SK-N-SH (cell line): ENCODE measurements around a stretch of chr7.

GRCh38 chr7:23500703-23501108 lies 30.4 kb upstream of the IGF2BP3 start:
- RRBS, result no CpG with 5 or more reads among the region's 3 CpGs
CAGE:
- cytosol, long polyA plus RNA, result no peak
- long polyA plus RNA, result no peak
- nucleus, long polyA plus RNA, result no peak

DNA sequence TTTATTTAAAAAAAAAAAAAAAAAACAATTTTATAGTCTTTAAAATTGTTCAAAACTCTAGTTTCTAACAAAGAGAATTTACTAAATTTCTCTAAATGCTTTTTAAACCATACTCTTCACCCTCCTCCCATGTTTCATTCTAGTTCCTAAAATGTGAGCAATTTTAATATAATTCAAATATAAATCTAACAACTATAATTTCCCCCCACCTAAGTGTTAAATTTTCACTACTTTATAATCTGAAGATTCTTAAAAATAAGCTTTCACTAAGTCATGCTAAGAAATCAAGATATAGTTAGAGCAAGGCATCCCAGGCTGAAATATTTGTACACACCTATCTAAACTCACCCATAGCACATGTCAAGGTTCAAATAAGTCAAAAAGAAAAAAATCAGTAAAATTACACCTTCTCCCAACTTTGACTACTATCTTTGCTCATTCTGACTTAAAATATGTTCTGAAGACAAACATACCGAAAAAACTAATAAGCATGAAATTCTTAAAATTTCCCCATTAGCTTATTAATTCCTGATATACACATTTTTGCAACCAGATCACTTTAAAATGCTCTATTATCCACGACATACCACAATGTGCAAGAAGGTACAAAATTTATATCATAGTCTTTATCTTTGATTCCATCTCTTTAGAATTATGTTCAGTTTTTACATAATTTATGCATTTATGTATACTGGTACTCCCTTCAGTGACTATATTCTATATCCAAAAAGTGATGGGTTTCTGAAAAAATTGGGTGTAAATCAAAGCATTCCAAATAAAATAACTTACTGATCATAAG lies 9.0 kb downstream of the TRA2A start:
- RRBS, result no CpG with 5 or more reads among the region's 2 CpGs
CAGE:
- cytosol, long polyA plus RNA, result no peak
- long polyA plus RNA, result no peak
- nucleus, long polyA plus RNA, result start-site peak on the minus strand centred at position 163 of the sequence, 100 bp wide, 458 and 141 reads in 2 replicates; start-site peak on the minus strand centred at position 520 of the sequence, 371 bp wide, 290 and 611 reads in 2 replicates

DNA sequence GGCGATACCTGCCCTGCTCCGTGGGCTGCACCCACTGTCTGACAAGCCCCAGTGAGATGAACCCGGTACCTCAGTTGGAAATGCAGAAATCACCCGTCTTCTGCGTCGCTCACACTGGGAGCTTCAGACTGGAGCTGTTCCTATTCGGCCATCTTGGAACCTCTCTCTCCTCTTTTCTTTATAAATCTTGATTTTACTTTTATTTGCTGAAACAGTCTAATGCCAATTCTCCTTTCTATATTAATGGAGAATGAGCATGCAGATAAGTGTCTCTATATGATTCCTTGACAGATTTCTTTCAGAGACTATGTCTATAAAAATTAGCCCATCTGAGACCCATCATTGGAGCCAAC lies 13.0 kb downstream of the STK31 start:
- RRBS, result no CpG with 5 or more reads among the region's 7 CpGs
CAGE:
- cytosol, long polyA plus RNA, result no peak
- long polyA plus RNA, result no peak
- nucleus, long polyA plus RNA, result no peak

DNA sequence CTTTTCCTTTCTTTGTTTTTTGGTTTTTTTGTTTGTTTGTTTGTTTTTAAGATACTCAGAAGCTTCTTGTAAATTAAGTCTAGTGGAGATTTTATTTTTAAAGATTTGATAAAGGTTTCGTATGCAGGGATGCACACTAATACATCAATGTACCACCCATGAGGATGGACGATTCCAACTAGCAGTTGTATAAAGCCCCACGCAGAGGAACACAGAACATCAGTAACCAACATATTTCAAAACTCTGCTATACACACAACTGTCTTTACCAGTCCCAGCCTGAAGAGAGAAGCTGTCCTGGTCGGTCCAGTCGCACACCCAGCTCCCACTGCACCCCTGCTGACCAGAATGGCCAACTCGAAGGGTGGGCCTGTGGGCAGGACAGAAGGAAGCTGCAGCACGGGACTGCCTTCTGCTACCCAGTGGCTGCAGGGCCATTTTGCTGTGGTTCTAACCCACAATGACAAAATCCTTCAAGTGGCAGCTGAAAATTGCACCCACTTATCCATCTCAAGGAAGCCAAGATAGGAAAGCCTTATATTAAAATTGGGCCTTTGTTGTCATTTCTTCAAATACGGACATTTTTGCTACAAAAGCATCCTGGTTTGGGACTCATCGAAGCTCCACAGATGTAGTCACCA lies 48.3 kb downstream of the GSDME start:
- RRBS, result no CpG with 5 or more reads among the region's 9 CpGs
CAGE:
- cytosol, long polyA plus RNA, result no peak
- long polyA plus RNA, result no peak
- nucleus, long polyA plus RNA, result no peak

DNA sequence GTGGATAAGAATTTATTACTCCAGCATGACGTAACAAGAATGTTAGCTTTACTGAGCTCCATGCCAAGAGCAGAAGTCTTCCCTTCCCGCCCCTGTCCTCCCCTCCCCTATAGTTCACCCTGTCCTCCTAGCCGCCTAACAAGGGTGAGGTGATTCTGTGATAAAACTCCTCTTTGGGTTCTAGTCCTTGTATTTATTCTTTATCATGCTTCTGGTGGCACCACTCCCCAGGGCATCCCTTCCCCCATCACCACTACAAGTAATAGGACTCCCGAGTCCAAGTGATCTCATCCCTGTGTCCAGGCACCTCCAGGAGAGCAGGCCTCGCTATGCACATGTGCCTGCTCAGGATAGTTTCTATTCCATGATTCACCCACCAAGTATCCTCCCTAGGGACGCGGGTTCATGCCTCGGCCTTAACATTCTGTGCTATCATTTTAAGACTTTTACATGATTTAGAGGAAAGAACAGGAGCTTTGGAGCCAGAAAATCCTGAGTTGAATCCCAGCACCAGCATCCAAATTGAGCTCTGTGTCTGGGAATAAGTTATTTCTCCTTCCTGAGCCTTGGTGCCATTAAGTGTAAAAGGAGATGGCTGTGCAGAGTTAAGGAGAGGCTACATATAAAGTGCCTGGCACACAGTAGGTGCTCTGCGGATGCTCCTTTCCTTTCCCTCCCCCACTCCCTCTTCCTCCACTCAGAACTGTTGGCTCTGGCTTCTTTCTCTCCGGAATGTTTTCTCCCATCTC lies 15.3 kb downstream of the GSDME start:
- RRBS, result no CpG with 5 or more reads among the region's 10 CpGs
CAGE:
- cytosol, long polyA plus RNA, result no peak
- long polyA plus RNA, result no peak
- nucleus, long polyA plus RNA, result no peak

DNA sequence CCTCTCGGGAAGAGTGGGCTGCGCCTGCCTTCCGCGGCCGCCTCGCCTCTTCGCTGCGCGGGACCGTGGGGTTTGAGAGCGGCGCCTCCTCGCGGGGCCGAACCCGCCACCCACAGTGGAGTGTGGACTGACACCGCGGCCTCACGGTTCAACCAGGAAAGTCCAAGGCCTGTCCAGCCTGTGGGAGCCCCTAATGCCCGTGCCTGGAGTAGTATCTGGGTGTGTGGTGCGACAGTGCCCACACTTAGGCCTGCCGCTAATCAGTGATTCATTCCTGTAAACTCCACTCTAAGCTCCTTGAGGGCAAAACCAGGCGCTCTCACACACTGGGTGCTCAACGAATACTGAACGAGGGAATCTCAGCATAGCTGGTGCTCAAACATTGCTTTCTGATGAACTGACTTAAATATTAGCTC lies 467 bp upstream of the GSDME start:
- RRBS, result no CpG with 5 or more reads among the region's 25 CpGs
CAGE:
- cytosol, long polyA plus RNA, result no peak
- long polyA plus RNA, result no peak
- nucleus, long polyA plus RNA, result no peak

DNA sequence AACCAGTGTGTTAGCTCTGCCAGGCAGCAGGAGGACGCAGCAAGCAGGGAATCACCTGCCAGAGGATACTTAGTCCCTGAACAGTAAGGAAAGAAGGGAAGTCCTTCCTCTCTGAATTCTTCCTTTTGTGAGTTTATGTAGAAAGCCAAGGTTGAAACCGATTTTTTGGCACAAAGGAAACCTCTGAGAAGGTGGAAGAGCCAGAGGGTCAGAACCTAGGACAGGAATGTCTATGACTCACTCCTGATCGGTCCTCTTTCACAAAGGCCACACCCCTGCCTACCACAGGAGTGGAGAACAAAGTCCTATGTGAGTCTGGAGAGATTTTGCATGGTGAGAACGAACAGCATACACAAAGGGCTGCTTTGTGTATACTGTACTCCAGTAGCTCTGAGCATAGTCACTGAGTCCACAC lies 68.8 kb upstream of the GSDME start:
- RRBS, result no CpG with 5 or more reads among the region's 4 CpGs
CAGE:
- cytosol, long polyA plus RNA, result no peak
- long polyA plus RNA, result no peak
- nucleus, long polyA plus RNA, result no peak

GRCh38 chr7:24885123-24885880 lies 94.7 kb downstream of the OSBPL3 start:
- RRBS, result no CpG with 5 or more reads among the region's 4 CpGs
CAGE:
- cytosol, long polyA plus RNA, result no peak
- long polyA plus RNA, result no peak
- nucleus, long polyA plus RNA, result no peak

- RRBS, result no CpG with 5 or more reads among the region's 6 CpGs
CAGE:
- cytosol, long polyA plus RNA, result no peak
- long polyA plus RNA, result no peak
- nucleus, long polyA plus RNA, result no peak
These were observed 69.1 kb downstream of the OSBPL3 start for GRCh38 chr7:24910791-24911444.

DNA sequence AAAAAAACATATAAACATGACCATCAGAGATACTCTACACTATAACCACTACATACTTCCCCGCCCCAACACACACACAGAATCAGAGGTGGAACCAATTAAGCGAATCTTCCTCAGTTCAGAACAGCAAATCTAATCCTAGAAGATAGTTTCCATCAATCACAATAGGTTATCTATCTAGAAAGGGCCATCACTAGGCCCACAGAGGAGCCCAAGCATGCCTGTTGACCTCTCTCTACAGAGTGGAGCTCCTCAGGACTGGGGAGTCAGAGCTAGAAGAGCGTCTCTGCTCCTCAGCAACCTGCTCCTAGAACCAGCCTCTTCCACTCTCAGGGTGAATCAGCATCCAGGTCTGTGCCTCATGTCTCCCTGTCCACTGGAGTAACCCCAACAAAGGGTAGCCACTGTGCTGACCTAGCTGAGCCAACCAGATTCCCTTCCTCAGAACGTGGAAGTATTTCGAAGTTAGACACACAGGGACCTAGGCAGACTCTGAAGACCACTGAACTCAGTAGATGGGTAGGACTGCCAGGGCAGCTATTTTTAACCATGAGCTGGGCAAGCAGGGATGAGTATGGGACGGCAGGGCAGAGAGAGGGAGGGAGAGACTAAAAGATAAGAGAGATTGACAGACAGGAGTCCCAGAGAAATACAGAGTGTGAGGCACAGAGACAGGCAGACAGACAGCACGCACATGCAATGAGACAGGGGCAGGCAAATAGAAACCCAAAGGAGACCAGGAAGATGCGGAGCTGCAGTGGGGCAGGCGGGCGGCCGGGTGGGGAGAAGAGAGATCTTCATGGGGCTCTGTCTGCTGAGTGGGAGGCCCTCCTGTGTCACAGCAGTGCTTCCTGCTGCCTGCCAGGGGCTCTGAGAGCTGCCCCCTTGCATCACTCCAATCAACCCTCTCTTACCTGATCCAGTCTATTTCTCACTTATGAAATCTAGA lies 56.7 kb downstream of the OSBPL3 start:
- RRBS, result no CpG with 5 or more reads among the region's 11 CpGs
CAGE:
- cytosol, long polyA plus RNA, result no peak
- long polyA plus RNA, result no peak
- nucleus, long polyA plus RNA, result no peak

DNA sequence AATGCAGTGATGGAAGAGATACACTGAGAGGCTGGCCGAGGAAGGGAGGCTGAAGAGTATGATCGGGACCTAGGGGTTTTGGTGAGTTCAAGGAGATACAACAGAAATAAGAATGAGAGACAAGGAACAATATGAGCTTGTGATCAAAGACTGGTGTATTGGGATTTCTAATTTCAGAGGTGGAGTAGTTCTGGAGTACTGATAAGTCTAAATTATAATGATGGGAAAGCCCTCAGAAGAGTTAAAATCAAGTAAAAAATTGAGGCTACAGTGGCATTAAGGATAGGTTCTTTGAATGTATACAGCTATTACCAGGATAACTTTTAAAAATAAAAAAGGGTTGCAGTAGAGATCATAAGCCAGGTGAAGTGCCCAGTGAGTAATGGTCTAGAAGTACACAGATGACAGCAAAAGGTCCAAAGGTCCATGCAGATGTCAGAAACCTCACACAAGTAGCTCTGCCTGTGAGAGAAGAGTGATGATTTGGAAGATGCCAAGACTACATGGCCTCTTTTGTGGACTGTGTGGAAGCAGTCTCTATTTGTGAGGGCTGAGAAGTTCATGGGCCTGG lies 8.0 kb downstream of the CYCS start:
- RRBS, result no CpG with 5 or more reads among the region's 2 CpGs
CAGE:
- cytosol, long polyA plus RNA, result no peak
- long polyA plus RNA, result no peak
- nucleus, long polyA plus RNA, result no peak

DNA sequence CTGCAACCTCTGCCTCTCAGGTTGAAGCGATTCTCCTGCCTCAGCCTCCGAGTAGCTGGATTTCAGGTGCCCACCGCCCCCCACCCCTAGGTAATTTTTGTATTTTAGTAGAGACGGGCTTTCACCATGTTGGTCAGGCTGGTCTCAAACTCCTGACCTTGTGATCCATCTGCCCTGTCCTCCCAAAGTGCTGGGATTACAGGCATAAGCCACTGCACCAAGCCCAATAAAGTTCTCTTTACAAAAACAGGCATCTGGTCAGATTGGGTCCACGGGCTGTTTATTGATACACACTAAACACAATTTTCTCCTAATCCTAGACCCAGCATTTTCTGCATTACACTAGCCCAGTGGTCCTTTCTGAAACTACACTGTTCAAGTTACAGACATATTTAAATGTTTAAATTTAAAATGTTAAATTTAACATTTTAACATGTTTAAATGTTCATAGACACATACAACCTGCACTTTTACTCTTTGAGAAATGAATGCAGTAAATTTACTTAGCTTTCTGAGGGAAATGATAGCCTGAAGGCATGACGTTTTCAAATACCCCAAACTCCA lies 6.6 kb downstream of the CYCS start:
- RRBS, result no CpG with 5 or more reads among the region's 6 CpGs
CAGE:
- cytosol, long polyA plus RNA, result no peak
- long polyA plus RNA, result no peak
- nucleus, long polyA plus RNA, result no peak

- RRBS, result no CpG with 5 or more reads among the region's 5 CpGs
CAGE:
- cytosol, long polyA plus RNA, result no peak
- long polyA plus RNA, result no peak
- nucleus, long polyA plus RNA, result no peak
These were observed 311.7 kb upstream of the NFE2L3 start for GRCh38 chr7:25840194-25840841.

GRCh38 chr7:25858568-25859176 lies 293.3 kb upstream of the NFE2L3 start:
- RRBS, result 37% methylated on average over 11 of the region's 42 CpGs
CAGE:
- cytosol, long polyA plus RNA, result no peak
- long polyA plus RNA, result no peak
- nucleus, long polyA plus RNA, result no peak

GRCh38 chr7:25947612-25948838 lies 204.0 kb upstream of the NFE2L3 start:
- RRBS, result no CpG with 5 or more reads among the region's 15 CpGs
CAGE:
- cytosol, long polyA plus RNA, result no peak
- long polyA plus RNA, result no peak
- nucleus, long polyA plus RNA, result no peak

DNA sequence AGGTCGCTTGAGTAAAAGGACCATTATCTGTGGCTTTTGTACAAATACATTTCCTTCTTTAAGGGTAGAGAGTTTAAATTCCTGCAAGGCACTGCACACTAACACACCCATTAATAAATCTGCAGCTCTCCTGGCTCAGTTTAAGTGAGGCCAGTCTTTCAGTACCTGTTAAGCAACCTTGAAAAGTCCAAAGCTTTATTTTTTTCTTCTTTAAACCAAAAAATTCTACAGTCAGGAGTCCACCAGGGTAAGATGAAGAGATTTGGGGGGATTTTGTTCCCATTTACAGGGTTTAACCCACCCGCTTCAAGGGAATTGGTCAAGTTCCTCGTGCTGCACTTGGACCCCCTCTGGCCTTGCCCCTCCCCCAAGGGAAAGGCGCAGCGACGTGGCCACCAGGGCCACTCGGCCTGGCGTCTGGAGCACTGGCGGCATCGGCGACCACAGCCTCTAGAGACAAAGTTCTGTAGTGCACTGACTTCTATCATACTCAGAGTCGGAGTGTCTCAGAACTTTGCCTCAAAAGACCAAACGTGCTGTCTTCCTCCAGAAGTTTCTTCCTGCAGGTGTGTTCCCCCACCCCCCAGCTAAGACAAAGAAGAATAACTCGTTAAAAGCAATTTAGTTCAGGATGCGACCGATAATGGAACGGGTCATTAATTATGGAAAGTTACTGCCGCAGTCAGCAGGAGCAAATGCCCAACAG lies 202.4 kb upstream of the NFE2L3 start:
- RRBS, result no CpG with 5 or more reads among the region's 18 CpGs
CAGE:
- cytosol, long polyA plus RNA, result no peak
- long polyA plus RNA, result no peak
- nucleus, long polyA plus RNA, result no peak

DNA sequence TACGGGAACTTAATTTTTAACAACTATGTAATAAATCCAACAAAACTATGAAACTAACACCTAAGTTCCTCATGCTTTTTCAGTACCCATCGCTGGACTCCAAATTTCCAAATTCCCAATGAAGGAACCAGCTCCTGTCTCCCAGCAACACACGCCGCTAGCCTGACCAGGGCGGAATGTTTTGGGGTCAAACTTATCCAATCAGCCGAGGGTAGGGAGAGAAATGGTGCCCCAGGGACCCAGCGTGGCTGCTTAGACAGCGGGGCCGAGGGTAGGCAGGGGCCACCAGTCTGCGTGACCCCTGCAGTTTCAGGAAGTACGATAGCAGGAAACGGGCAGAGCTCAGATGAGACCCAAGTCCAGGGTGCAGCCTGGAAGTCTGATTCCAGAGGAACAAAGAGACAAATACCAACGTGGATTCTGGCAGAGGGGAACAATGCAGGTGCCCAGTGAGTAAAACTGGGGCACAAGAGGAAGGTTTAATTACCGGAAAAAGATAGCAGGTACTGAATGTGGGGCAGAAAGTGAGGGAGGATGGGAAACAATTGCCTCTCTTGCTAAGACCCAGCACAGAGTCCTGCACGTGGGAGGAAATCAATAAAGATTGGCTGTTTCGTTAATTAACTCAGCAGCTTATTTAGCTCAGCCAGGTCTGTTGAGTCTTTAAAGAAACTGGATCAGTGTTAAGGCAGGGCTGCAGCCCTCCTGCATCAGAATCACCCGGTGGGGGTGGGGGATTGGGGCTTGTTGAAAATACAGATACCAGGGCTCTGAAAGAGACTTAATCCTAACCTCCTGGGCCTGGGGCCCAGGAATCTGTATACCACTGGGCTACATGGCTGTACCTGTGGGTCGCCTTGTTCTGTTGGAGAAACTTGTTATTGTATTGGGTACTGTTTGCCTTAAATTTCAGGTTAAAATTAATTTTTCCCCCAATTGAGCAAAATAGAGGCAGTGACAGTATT lies 50.4 kb upstream of the NFE2L3 start:
- RRBS, result no CpG with 5 or more reads among the region's 18 CpGs
CAGE:
- cytosol, long polyA plus RNA, result no peak
- long polyA plus RNA, result no peak
- nucleus, long polyA plus RNA, result no peak

GRCh38 chr7:26153268-26153481 lies 1.2 kb downstream of the NFE2L3 start:
- RRBS, result no CpG with 5 or more reads among the region's 9 CpGs
CAGE:
- cytosol, long polyA plus RNA, result no peak
- long polyA plus RNA, result no peak
- nucleus, long polyA plus RNA, result no peak

- RRBS, result no CpG with 5 or more reads among the region's 1 CpG
CAGE:
- cytosol, long polyA plus RNA, result no peak
- long polyA plus RNA, result no peak
- nucleus, long polyA plus RNA, result no peak
These were observed 19.1 kb downstream of the HNRNPA2B1 start for GRCh38 chr7:26181351-26181913.

- RRBS, result no CpG with 5 or more reads among the region's 10 CpGs
CAGE:
- cytosol, long polyA plus RNA, result no peak
- long polyA plus RNA, result no peak
- nucleus, long polyA plus RNA, result no peak
These were observed 15.4 kb downstream of the HNRNPA2B1 start for GRCh38 chr7:26185130-26185496.